SP-49 (cell line): ENCODE measurements around a stretch of chr7.

GRCh38 chr7:66640768-66641398 is 12.2 kb downstream of the KCTD7 start:
- PRO-cap: no peak

DNA sequence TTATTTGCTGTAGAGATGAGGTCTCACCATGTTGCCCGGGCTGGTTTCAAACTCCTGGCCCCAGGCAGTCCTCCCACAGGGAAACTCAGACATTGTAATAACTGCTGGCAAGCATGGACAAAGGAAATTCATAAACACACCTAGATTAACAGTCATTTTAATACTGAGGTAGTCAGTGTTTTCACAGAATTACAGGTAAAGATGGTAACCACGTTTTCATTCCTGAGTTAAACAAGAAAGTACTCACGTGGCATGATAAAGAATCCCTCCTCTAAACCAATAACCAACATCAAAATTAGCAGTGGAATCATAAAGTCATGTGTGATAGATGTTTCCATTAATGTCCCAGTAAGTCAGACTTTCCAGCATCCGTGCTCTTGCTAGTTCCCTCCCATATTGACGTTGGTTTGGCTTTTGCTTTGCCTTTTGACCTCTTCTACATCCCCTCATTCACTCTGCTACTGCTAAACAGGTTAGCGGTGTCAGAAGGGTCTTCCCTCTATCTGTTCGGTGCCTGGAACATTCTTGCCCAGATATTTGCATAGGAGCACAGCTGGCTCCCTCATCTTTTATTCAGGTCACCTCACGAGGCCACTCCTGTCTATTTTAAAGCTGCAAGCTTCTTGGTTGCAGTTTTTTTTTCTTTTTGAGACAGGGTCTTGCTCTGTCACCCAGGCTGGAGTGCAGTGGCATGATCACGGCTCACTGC is 50.2 kb downstream of the KCTD7 start:
- PRO-cap: no peak

GRCh38 chr7:66845652-66846146 is 75.3 kb upstream of the TMEM248 start:
- PRO-cap: no peak

- PRO-cap: no peak
Measured at GRCh38 chr7:66948808-66949413, 27.9 kb downstream of the TMEM248 start.

DNA sequence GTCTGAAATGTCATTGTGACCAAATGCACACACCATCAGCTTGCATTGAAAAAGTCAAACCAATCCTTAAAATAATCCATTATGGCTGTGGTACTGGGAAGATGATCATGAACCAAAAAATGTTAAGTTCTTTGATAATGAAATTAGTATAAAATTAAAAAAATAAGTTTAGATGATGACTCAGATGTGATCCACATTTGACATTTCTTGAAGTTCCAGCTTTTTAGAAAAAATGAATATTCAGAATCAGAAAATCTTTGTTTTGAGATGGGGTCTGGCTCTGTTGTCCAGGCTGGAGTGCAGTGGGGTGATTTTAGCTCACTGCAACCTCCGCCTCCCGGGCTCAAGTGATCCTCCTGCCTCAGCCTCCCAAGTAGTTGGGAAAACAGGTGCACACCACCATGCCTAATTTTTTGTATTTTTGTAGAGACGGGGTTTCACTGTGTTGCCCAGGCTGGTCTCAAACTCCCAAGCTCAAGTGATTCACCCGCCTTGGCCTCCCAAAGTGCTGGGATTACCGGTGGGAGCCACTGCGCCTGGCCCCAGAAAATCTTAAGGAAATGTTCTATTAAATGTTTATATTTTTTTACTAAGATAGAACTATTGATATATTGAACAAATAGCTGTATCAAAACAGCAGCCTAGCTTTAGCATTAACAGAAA is 9.0 kb downstream of the SBDS start:
- PRO-cap: no peak

GRCh38 chr7:67017775-67018175 is 21.1 kb downstream of the TYW1 start:
- PRO-cap: no peak

GRCh38 chr7:67308666-67309207 is 32.0 kb downstream of the SPDYE21 start:
- PRO-cap: no peak

DNA sequence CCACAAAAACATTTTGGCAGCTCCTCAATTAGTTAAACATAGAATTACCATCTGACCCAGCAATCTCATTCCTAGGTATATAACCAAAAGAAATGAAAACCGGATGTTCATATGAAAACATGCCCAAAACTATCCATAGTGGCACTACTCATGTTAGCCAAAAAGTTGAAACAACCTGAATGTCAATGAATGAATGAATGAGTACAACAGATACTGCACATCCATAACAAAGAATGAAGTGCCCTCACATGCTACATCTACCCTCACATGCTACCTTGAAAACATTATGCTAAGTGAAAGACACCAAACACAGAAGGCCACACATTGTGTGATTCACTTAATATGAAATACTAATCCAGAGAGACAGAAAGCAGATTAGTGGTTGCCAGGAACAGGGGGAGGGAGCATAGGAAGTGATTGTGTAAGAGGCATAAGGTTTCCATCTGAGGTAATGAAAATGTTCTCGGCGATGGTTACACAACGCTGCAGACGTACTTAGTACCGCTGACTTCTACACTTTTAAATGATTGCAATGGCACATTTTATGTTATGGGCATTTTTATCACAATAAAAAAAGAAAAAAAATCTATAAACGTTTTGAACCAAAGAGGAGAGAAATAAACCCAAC is 462.1 kb downstream of the SPDYE21 start:
- PRO-cap: no peak

GRCh38 chr7:69620036-69620662 is 21.9 kb downstream of the AUTS2 start:
- PRO-cap: no peak

DNA sequence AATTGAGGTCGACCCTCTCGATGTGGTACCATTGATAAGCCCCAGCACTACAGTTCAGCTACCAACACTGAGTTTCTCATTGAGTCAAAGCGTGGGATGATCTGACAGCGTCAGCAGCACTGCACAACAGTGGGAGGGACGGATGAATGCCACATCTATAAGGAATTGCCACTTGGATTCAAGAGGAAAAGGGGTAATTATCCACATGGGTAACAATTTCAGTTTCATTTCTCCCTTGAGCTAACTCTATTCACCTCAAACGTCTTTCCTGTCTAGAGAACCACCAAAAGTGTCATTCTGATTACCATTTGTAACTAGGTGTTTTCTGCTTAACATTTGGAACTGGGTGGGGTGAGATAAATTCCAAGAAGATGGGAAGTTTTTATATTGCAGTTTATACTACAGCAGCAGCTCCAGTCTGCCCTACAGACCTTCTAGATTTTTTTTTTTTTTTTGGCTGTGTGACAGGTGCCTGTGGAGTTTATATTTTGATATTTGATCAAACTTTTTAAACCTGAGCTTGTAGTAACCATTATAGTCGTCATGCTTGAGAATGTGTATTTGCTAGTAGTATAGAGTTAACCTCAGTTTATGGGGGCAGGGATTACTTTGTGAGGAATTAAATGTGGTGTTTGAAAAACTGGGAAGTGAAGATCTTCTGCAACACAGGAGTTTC is 343.0 kb downstream of the AUTS2 start:
- PRO-cap: no peak

DNA sequence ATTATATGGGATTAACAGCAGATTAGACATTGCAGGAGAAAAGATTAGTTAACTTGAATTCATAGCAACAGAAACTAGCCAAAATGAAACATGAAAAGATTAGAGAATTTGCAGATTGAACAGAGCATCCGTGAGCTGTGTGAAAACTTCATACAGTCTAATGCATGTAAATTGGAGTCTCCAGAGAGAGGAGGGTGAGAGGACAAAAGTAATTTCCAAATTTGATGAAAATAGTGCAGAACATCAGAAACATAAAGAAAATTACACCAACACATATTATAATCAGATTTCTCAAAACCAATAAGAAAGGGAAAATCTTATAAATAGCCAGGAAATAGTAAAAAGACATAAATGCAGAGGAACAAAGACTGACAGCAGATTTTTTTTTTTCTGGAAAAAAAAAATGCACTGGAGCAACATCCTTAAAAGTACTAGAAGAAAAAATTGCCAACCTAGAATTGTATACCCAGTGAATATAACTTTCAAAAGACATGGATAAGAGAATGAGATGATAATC is 553.8 kb downstream of the AUTS2 start:
- PRO-cap: no peak

DNA sequence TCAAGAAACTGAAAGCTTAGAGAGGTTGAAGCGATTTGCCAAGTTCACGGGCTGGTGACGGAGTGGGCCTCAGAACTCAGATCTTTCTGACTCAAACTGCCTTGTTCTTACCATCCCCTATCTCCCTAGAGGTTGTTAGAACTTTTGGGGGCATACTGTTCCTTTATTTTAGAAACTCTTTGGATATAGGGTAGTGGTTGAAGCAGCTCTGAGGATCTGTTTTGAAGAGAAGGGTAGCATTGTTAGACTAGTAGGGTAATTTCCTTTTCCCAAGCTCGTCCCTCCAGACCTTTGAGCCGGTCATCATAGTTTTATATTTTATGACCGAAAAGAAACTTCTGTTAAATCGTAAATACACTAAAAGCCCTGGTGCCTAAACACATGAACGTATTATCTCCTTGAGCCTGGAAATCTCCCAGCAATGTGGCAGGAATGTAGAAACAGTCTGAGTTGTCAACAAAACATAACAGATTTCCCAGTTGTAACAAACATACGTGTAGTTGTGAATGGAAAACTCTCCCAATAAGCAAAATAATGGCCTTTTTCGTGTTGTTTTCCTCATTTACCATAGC is 541.6 kb upstream of the GALNT17 start:
- PRO-cap: no peak

DNA sequence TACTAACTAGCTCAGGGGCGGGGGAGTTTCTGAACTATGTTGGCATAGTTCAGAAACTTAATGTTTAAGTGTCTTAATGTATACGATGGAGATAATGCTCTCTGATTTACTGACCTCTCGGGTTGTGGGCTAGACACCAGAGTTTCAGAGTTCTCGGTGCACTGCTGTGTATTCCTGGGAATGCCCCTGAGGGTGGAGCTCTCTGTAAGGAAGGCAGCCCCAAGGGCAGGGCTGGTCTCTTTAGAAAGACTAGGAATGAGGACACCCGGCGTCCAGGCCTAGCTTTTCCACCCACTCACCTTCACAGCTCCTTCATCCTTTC is 536.6 kb upstream of the GALNT17 start:
- PRO-cap: no peak

- PRO-cap: no peak
Measured at GRCh38 chr7:70648009-70648632, 483.8 kb upstream of the GALNT17 start.

GRCh38 chr7:70695386-70695832 is 436.5 kb upstream of the GALNT17 start:
- PRO-cap: no peak

DNA sequence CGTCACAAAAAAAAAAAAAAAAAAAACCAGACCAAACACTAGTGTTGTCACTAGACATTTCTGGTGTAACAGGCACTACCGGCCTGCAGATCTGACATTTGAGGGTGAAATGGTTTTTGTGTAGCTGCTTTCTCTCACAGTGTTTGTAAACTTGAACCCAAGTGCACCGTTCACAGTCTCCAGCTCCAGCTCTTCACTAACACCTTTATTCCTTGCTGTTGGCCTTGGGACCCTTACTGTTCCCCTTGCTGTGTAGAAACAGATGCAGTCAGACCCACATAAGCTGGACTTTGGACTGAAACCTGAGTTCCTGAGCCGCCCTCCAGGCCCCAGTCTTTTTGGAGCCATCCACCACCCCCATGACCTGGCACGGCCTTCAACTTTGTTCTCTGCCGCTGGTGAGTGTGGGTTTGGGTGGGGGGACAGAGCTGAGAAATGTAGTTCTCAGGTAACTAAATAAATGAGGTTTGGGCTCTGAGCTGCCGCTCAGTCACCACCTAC is 350.5 kb upstream of the GALNT17 start:
- PRO-cap: no peak

DNA sequence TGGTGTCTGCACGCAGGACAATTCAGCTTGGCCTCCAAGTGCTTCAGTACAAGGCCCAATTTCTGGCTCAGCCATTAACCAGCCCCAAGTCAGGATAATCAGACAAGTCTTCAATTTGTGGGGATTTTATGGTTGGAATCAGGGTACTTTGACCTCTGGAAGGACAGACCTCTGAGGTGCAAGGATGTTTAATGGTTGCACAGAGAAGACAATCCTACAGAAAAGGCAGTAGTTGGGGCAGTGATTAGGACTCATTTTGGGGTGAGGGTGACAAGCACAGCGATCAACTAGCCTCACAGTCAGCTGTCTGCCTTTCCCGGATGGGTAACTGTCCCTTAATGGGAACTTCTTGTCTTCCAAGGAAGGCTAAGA is 271.2 kb upstream of the GALNT17 start:
- PRO-cap: no peak

DNA sequence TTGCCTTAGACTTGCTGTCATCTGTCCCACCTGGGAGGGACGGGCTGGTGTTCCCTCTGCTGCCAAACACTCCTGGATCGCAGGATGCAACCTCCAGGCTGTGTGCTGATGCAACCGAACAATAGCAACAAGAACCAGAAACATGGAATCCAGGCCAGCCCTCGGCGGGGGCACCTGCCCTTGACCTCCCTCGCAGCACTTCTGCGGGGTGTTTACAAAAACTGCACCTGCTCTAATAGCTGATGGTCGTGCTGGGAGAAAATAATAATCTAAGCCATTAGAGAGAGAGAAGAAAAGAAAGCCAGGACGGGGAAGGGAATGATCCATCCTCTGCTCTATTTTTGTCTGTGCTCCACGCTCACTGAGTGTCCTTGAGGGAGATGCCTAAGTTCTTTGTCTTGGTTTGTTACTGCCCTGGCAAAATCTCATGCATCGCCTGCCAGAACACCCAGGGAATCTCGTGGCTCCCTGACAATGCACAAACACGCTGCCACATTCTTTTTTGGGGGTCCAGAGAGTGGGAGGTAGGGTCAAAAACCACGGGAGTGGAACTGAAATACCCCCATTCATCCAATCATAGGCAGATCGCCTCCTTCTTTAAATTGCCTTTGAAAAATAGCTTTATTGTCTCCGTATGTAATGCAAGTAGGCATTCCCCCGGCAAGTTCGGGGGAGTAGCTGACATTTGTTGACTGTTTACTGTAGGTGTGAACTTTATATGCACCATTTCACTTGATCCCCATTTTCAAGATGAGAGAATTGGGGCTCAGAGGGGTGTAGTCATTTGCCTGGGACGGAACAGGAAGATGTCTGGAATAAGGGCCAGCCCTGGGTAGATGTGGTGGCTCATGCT is 104.8 kb downstream of the GALNT17 start:
- PRO-cap: no peak

GRCh38 chr7:71636230-71636858 is 504.4 kb downstream of the GALNT17 start:
- PRO-cap: no peak

DNA sequence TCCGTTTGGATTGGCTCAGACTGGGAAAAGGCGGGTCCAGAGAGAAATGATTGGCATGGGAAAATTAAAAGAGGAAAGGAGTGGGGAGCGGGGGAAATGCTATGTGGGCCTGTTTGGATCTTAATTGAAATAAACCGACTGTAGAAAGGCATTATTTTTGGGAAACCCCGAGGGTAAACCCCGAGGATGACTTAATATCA is 306 bp upstream of the TYW1B start:
- PRO-cap: bidirectional peak, plus-strand start at position 67 of the sequence, minus-strand start outside the sequence